Neuron (in vitro differentiated cells): ENCODE measurements around a stretch of chr3.

DNA sequence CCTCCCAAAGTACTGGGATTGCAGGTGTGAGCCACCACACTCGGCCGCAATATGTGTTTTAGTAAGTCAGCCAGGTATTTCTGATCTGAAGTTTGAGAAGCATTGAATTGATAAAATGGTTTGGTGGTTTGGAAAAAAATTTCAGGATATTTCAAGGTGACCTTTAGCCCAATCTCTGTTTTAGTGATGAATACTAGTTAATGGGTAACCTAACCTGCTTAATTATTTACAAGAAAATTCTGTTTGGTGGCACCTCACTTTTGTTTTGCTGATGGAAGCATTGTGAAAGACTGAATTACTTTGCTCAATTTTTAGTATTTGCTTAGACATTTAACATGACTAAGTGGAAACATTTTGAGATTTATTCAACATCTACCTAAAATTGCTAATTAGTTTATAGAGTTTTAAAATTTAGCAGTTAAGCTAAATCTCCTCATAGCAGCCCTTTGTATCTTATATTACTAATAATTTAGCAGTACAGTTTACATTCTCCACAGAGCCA is 35.2 kb downstream of the GRAMD1C start:
- PRO-cap, result no peak

DNA sequence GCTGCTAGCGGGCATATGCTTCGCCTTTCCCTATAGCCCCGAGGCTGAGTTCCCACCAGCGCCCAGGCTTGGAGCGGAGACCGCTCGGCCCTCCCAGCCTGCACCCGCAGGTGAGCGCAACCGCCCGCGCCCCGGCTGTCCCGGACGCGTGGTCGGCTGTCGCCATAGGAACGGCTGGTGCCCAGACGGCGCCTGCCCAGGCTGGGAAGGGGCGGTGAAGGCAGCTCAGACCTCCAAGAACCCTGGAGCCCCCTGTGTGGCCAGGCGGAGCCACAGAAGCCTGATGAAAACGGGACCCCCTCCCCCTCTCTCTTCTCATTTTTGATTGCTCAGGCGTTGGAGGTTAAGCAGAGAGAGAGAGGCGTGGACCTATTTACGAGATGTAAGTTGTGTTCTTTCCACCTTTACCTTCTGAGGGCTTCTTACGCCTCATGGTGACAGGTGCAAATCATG is 566 bp downstream of the ZDHHC23 start:
- PRO-cap, result no peak

DNA sequence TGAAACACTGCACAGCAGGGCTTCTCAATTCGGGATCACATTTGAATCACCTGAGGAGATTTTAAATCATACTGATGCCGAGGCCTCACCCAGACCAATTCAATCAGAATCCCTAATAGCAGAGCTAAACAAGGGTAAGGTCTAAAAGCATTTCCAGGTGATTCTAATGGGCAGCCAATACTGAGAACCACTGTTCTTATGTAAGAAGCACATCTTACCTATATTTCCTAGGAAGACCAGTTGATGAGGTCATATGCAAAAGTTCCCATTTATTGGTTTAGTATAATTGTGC is 2.1 kb downstream of the TIGIT start:
- PRO-cap, result no peak

DNA sequence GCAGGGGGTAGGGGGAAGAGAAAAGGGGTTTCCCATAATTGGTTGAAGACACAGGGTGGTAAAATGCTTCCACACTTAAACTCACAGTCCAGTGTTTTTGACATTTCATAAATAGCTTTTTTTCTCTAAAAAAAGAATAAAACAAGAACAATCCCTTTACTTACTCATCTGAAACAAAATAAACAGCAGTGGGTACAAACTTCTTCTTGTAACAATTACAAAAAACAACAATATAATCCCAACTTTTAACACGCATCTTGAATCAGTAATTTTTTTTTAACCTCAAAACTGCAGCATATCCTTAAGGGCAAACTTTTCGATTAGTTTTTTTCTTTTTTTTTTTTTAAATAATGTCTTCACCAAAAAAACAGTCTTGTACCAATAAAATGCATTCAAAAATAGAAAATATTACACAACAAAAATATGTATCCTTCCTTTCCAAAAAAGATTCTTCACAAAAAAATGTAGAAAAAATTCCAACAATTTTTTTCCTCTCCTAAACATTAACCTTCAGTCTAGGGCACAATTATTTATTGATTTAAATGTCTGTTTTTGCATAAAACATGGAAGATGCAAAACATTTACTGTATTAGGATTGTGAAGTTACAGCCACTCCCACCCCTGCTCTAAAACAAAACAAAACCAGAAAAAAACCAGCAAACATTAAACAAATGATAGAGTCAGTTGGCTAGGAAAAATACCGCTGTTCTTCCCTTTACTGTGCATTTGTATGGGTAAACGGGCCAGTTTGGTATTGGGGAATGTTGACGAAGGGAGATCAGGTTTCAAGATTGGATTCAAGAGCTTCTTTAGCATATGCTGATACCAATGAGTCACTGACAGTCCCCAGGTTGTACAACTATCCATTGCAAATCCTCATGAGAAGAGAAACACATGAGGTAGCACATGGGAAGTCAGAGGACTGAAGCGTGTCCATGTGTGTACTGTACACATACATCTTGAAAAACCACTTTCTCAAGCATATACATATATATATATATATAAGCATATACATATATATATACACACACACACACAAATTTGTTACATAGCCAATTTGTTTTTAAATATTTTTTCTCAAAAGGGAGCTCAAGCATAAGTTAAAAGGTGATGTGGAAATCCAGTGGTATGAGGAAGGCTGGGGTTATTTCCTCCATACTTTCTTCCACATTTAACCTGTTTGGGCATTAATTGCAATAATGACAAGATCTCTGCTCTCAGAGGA is 25.4 kb downstream of the TIGIT start:
- PRO-cap, result no peak

DNA sequence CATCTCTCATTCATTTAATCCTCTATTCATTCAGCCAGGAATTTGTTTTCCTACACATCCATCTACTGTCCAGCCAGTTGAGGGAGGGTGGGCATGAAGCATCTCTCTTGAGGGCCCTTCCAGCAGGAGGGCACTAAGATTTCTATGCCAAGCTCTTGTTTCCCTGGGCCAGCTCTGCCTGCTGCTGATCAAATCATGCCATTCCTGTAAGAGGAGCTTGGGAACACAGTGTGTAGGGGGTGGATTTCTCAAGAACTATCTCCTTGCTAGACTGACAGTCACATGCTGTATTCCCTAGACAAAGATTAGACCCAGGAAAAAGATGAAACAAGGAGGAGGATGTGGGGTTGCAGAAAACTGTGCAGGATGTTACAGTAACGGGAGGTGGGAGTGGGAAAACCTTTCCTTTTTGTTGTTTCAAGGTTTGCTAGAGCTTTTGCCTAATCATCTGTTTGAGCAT is 71.5 kb downstream of the TIGIT start:
- PRO-cap, result no peak

DNA sequence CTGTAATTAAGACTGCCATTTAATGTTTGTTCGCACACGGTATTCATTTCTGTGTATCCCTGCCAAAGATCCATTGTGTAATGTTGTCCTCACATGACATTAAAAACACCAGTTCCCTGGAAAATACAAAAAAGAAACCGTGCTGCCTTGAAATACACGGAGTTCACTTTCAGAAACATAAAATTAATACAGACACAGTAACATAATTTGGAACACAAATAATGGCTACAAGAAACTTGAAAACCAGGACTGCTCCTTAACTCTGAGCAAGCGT is 125.2 kb downstream of the TIGIT start:
- PRO-cap, result no peak

DNA sequence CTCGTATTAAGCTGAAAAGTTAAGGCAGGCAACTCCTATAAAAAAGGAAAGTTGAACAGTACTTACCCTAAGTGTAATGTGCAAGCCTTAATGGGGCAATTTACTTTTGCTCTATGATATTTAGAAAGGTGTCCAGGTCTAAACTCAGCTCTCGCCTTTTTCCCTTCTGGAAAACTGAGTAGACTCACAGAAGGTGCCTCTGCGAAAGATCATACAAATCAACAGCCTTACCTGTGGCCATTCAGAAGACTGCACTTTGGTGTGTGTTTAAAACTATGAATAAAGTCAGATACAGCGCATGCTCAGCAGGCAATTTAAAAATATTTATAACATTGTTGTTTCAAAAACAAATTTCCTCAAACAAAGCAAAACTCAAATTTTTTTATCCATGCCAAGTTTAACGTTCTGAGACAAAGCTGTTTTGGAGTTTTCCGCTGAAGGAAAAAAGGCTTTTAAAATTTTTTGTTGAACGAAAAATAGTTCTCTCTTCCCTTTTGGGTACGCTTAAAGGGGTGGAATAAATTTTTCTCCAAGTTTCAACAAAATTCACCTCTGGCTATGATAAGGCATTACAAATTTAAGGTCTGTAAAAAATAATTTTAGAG is 156.2 kb downstream of the TIGIT start:
- PRO-cap, result no peak

GRCh38 chr3:114539899-114540513 is 246.2 kb downstream of the TIGIT start:
- PRO-cap, result no peak

DNA sequence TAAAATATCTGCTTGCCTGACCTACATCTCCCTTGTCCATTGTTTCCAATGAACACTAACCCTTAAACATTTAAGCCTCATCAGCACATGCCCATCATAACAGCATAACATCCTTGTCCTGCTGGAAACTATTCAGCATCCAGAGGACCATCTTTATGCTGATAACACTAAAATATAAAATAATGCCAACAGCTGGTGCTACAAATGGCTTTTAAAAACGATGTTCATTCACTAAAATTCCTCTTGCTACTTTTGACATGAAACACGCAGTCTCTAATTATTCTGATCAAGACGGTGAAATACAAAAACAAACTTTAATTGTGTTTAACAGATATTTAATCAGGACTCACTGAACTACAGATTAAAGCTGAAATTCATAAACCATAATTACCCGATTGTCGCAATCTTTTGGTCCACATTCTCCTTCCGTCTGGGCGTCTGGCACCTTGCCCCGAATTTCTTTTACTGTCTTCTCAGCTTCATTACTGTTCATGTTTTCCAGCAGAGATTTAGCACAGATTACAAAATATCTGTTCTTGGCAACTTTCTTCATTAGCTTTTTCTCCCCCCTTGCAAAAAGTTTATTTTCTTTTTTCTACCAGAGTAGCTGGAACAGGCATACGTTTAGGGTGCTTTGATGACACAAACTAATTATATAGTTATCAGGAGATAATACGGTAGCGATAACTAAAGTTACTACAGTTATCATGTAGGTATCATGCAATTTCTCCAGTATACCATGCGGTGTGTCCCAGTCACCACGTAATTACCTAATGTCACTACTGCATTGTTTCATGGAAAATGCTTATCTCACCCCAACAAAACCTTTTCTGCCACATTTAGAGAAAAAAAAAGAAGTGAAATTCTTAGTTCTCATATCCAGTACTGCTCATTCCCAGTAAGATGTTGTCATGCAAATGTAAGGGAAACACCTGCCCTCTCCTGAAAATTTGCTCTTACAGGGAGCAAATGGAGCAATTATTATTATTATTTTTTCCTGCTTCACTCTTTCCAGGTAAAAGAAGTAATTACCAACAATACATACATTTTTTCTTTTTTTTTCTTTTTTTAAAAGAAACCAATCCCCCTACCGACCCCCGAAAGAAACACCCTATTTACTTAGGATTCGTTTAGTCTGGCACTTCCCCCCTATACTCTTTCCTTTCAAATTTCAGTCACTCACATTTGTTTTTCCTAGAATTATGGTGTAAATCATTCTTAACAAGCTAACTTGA is 271.5 kb downstream of the TIGIT start:
- PRO-cap, result no peak

DNA sequence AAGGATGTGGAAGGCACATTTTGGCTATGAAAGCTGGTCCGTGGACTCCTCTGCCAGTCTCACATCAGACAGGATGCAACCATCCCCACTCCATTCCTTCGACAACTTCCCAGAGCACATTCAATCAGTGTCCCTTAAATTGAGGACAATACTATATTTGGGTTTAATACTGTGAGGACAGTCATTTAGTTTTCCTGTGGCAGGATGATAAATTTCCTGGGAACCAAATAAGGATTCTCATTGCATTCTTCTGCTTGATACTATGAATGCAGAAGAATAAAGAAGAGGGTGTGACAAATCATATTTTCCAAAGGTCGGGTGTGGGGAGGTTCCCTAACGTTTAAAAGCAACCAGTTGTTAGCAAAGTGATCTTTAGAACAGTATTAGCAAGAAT is 329.4 kb downstream of the TIGIT start:
- PRO-cap, result no peak

- PRO-cap, result no peak
Observed at GRCh38 chr3:114623918-114624853, 330.4 kb downstream of the TIGIT start.

DNA sequence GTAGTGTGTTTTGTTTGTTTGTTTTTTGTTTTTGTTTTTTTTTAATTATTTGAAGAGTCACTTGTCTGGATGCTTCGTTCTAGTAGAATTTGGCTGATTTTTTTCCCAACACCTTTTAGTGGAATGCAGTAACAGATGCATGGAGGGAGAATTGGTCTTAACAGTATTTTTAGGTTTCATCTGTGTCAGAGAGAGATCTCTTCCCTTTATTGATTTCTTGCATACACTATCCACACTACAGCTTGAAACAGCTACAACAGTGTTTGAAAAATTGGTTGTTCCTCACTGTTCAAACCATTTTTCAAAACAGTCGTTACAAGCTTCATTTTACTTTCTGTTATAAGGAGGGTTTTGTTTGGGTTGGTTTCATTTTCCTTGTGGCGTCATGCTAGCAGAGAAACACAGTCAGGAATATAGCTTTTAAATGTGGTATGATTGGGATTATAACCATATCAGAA is 400.7 kb downstream of the ZBTB20 start:
- PRO-cap, result no peak

DNA sequence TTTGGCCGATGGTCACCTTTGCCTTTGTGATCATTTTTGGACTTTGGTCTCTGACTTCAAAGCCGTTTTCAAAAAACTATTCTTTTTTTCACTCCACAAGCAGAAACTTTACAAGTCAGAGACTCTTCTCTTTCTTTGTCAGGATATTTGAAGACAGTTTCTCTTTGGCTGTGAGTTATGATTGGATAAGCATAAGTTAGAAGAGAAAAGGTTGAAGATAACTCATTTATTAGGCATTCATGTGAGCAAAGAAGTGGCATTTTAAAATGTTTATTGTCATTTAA is 83.3 kb downstream of the GAP43 start:
- PRO-cap, result no peak

DNA sequence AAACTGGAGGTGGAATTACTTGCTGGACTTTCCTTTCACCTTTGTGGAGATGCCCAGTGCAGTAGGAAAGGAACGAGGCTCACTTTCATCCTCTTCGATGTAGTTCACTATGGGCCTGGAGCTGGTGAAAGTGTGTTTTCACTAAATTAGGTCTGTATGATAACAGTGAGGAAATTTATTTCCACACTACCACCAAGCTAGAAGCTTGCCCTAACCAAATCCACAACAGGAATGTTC is 1036.3 kb upstream of the LSAMP start:
- PRO-cap, result no peak

- PRO-cap, result no peak
Observed at GRCh38 chr3:119175804-119176975, 2.8 kb downstream of the UPK1B start.

- PRO-cap, result no peak
Observed at GRCh38 chr3:119257148-119257937, 16.7 kb upstream of the B4GALT4 start.

GRCh38 chr3:119292517-119293237 is 1.5 kb upstream of the ARHGAP31 start:
- PRO-cap, result no peak

- PRO-cap, result no peak
Observed at GRCh38 chr3:119439791-119440470, 23.5 kb downstream of the TMEM39A start.

- PRO-cap, result bidirectional peak, plus-strand start at chr3:119497940, minus-strand start at chr3:119497920
Observed at GRCh38 chr3:119497698-119498234, 581 bp upstream of the TIMMDC1 start.

- PRO-cap, result no peak
Observed at GRCh38 chr3:119636160-119636705, 24.2 kb downstream of the POPDC2 start.